Astrocyte (in vitro differentiated cells and primary cell): ENCODE measurements around a stretch of chr7.

GRCh38 chr7:50311958-50312620, 7.6 kb downstream of the IKZF1 start:
- PRO-cap: no peak
- RRBS, 2 experiments: no CpG with 5 or more reads among the region's 9 CpGs

GRCh38 chr7:50330599-50331390, 26.3 kb downstream of the IKZF1 start:
- PRO-cap: no peak
- RRBS, 2 experiments: no CpG with 5 or more reads among the region's 6 CpGs

DNA sequence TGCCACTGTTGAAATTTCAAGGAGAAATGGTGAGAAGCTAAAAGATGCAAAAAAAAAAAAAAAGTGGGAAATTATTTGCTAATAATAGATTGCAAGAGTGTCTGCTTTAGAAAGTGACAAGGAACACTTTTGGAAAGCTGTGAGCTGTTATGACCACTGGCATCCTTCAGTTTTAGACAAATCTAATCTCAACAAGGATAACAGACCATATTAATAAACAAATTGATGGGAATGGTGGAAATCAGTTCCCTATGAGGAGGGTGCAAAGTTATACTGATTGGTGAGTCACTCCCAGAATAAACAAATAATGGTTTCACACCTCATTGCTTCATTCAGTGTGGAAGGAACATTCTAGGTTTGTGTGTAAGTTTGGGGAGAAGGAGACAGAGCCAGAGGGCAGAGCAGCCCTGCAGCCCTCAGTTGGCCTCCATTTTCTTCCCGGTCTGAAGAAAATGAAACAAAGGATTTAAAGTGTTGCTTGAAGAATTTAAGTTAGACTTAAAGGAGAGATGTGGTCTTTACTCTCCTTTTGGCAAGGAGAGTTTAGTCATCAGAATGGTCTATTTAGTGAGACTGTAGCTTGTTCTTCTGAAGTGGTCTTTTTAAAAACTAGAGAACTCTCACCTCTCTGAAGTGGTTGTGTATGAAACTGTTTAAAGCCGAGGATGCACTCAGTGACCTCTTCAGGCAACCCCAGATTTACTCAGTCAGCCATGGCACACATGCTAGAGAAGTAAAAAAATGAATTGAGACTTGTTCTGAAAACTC, 27.1 kb downstream of the IKZF1 start:
- PRO-cap: no peak
- RRBS, 2 experiments: no CpG with 5 or more reads among the region's 2 CpGs

GRCh38 chr7:50402228-50403130, 47.7 kb downstream of the FIGNL1 start:
- PRO-cap: no peak
- RRBS, 2 experiments: no CpG with 5 or more reads among the region's 8 CpGs

DNA sequence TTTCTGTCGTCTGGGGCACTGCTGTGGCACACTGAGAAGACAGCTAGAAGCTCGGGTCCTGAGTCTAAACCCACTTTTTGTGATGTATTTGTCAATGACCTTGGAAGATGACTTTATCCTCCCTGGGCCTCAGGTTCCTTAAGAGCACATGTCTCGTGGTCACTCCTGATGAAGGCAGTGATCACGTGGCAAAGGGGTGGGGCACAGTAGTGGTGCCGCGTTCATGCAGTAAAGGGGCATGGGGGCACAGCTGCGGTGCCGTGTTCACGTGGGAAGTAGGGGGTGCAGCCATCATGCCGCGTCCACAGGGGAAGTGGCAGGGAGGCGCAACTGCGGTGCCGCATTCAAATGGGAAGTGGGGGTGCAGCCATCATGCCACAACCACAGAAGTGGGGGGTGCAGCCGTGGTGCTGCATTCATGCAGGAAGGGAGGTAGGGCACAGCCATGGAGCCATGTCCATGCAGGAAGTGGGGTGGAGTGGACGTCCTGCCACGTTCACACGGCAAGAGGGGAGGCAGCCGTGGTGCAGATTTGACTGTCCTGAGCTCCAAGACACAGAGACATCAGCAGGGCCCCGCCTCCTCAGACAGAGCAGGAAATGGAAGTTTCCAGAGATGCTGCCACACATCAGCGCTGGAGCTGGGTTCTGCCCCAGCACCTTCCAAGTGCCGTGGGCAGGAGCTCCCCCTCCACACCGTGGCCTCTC, 94.9 kb upstream of the DDC start:
- PRO-cap: no peak
- RRBS, 2 experiments: no CpG with 5 or more reads among the region's 23 CpGs

DNA sequence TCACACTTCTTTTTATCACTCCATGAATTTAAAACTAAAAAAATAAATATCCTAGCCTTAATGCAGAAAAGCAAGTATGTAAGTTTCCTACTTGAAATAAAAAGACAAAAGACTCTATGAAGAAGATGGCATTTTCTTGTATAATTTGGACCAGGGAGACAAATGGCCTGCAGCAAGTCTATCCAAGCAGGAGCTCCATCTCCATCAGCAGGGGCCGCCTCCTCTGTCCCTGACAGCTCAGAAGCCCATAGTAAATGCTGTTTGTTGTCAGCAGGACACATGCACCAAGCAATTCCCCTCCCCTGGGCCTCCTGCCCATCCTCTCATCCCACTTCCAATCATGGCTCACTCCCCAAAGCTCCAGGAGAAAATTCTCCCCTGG, 70.5 kb downstream of the COBL start:
- PRO-cap: no peak
- RRBS, 2 experiments: no CpG with 5 or more reads among the region's 1 CpG

DNA sequence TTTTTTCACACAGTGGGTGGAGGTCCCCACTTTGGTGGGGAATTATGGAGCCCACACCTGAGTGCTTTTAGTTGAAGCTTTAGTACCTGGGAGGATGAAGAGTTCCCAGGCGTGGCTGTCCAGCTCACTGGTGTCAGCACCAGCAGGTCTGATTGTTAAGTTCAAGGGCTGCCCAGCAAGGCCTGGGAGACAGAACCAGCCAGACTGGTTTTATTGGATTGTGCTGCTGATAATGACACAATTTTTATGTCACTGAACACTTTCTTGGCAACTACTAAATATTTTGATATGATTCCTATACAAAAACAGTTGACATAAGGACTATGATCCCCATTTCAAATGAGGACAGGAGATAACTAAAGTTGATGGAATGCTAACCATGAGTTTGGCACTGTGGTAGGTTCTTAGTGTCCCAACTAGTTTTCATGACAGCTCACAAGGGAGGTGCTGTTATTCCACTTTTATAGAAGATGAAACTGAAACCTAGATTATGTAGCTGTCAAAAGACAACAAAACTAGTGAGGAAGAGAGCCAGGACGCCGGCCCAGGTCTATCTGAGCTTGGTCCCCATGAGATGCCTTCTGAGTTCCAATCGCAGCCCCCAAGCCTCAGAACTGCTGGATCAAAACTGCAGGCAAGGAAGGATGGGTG, 52.9 kb downstream of the COBL start:
- PRO-cap: no peak
- RRBS, 2 experiments: no CpG with 5 or more reads among the region's 4 CpGs

GRCh38 chr7:51314729-51315063, 1.9 kb downstream of the COBL start:
- PRO-cap: no peak
- RRBS, 2 experiments: no CpG with 5 or more reads among the region's 4 CpGs

- PRO-cap: no peak
- RRBS, 2 experiments: no CpG with 5 or more reads among the region's 7 CpGs
Measured at GRCh38 chr7:52018097-52018694, 701.6 kb upstream of the COBL start.

GRCh38 chr7:54544658-54545513, 2.7 kb downstream of the VSTM2A start:
- PRO-cap: no peak
- RRBS, 2 experiments: 3 to 4% methylated on average over 19 to 20 of the region's 43 CpGs

- PRO-cap: no peak
- RRBS, 2 experiments: no CpG with 5 or more reads among the region's 9 CpGs
Measured at GRCh38 chr7:54811799-54812294, 52.8 kb upstream of the SEC61G start.

DNA sequence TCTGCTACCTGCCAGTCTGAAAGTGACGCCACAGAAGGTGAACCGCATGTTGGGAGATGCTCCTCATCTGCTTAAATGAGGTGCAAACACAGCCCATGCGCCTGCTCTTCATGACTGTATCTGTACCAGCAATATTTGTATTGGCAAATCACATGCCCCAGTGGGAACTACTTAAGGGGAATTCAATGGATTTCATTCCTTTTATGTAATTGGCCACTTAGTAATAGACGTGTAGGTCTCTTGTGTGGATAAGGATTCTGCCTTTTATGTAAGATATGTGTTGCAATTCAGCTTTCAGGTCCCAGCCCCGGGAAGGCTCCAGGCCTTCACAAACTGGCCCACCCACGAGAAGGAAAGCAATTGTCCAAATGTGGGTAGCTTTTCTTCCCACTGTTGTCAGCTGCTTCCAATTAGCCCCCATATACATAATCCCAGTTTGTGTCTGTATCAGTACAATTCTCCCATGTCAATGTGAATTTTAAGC, 42.2 kb downstream of the EGFR start:
- PRO-cap: no peak
- RRBS, 2 experiments: no CpG with 5 or more reads among the region's 6 CpGs

GRCh38 chr7:55132387-55132811, 113.6 kb downstream of the EGFR start:
- PRO-cap: no peak
- RRBS, 2 experiments: no CpG with 5 or more reads among the region's 5 CpGs

DNA sequence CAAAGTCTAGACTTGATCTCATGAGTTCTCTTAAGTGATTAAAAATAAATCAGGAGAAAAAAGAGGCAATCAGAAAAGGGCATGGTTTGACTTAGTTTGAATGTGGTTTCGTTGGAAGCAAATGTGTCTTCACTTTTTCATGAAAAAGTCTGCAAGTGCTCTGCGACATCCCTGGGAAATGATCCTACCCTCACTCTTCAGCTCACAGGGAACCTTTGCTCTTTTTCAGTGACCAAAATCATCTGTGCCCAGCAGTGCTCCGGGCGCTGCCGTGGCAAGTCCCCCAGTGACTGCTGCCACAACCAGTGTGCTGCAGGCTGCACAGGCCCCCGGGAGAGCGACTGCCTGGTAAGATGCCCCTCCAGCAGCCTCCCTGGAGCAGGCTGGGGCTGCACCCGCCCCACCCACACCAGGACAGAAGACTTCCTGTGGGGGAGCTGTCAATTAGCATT, 133.5 kb downstream of the EGFR start:
- PRO-cap: no peak
- RRBS, 2 experiments: 92 to 96% methylated on average over 4 of the region's 8 CpGs

- PRO-cap: no peak
- RRBS, 2 experiments: no CpG with 5 or more reads among the region's 23 CpGs
Measured at GRCh38 chr7:55189341-55190335, 170.8 kb downstream of the EGFR start.

DNA sequence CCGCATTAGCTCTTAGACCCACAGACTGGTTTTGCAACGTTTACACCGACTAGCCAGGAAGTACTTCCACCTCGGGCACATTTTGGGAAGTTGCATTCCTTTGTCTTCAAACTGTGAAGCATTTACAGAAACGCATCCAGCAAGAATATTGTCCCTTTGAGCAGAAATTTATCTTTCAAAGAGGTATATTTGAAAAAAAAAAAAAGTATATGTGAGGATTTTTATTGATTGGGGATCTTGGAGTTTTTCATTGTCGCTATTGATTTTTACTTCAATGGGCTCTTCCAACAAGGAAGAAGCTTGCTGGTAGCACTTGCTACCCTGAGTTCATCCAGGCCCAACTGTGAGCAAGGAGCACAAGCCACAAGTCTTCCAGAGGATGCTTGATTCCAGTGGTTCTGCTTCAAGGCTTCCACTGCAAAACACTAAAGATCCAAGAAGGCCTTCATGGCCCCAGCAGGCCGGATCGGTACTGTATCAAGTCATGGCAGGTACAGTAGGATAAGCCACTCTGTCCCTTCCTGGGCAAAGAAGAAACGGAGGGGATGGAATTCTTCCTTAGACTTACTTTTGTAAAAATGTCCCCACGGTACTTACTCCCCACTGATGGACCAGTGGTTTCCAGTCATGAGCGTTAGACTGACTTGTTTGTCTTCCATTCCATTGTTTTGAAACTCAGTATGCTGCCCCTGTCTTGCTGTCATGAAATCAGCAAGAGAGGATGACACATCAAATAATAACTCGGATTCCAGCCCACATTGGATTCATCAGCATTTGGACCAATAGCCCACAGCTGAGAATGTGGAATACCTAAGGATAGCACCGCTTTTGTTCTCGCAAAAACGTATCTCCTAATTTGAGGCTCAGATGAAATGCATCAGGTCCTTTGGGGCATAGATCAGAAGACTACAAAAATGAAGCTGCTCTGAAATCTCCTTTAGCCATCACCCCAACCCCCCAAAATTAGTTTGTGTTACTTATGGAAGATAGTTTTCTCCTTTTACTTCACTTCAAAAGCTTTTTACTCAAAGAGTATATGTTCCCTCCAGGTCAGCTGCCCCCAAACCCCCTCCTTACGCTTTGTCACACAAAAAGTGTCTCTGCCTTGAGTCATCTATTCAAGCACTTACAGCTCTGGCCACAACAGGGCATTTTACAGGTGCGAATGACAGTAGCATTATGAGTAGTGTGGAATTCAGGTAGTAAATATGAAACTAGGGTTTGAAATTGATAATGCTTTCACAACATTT, 159.0 kb upstream of the LANCL2 start:
- PRO-cap: no peak
- RRBS, 2 experiments: no CpG with 5 or more reads among the region's 17 CpGs

DNA sequence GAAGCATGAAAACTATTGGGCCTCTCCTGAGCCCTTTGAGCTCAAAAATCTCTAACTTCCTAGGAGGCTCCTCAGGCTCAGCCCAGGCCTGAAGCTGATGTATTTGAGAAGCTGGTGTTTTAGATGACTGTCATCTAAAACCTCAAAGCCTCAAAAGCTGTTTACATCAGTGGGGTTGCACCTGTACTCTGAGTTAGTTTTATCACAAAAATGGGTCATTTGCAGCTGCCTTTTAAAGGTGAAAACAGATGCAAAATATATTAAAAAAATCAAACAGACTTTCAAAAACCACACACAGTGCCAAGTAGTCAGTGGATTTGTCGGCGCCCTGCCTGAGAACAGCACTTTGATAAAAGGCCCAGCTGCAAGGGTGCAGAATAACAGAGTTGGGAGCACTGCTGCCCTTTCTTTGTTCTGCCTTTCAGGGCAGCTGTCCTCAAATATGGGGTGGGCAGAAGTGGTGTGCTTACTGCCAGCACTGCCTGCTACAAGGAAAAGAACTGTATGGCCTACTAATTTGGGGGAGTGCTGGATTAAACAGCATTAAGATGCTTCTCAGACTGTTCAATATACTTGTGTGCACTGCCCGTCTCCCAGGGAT, 103.0 kb downstream of the VOPP1 start:
- PRO-cap: no peak
- RRBS, 2 experiments: no CpG with 5 or more reads among the region's 3 CpGs

DNA sequence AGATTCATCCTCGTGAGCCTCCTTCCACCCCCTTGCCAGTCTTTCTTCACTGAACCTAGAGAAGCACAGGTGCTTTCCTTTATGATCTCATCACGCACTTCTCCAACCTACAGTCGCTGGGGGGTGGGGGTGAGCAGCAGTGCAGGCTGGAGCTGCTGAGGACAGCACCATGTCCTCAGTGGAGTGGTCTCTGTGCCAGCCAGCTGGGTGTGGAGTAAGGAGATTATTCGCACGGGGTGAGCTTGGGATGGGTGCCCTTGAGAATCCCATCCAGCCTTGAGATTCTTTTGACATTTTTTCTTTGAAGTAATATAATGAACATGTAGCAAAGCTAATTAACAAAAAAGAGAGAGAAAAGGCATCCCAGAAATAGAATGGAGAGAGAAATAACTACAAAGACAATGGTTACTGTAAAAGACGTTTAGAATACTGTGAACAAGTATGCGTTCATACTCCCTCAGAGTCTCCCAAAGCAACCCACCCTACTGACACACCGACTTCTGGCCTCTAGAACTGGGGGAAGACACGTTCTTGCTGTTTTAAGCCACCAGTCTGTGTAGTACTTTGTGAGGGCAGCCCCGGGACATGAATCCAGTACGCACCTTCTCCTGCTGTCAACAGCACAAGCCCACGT, 87.9 kb downstream of the VOPP1 start:
- PRO-cap: no peak
- RRBS, 2 experiments: no CpG with 5 or more reads among the region's 12 CpGs

DNA sequence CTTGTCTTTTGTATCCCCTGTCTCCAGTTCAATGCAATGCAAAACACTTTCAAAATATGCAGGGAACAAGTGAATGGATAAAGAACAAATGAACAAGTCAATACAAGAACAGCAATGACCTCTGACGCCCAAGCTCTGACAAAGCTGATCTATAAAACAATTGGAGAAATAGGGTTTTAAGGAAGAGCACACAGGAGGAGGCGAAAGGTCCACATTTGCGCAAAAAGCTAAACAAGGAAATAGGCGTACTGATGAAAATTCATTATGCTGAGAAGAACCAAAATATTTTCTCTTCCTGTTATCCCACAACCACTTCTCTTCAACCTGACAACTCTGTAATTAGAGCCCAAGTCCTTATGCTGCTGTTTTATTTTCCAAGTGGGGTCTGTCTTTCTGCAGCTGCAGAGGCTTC, 53.0 kb downstream of the VOPP1 start:
- PRO-cap: no peak
- RRBS, 2 experiments: no CpG with 5 or more reads among the region's 4 CpGs

- PRO-cap: no peak
- RRBS, 2 experiments: no CpG with 5 or more reads among the region's 5 CpGs
Measured at GRCh38 chr7:55573276-55573576, 924 bp upstream of the VOPP1 start.